Ovary (tissue), 7 donors: Measurements from ENCODE around the genes AK9 and GPR6.

GRCh38 chr6:108888659-108889251 is 40.5 kb downstream of the ARMC2 start:
- PRO-cap, 7 experiments: peak in 1 of 7 experiments; most common minus-strand start chr6:108888840 (in 1)
- RAMPAGE, long total RNA, 2 experiments: no peak in any of the 2 experiments

- PRO-cap, 7 experiments: no peak in any of the 7 experiments
- RAMPAGE, long total RNA, 2 experiments: no peak in any of the 2 experiments
Observed at GRCh38 chr6:108989758-108990274, 104.8 kb downstream of the SESN1 start.

GRCh38 chr6:109010657-109011223 is 83.9 kb downstream of the SESN1 start:
- PRO-cap, 7 experiments: no peak in any of the 7 experiments
- RAMPAGE, long total RNA, 2 experiments: no peak in any of the 2 experiments

DNA sequence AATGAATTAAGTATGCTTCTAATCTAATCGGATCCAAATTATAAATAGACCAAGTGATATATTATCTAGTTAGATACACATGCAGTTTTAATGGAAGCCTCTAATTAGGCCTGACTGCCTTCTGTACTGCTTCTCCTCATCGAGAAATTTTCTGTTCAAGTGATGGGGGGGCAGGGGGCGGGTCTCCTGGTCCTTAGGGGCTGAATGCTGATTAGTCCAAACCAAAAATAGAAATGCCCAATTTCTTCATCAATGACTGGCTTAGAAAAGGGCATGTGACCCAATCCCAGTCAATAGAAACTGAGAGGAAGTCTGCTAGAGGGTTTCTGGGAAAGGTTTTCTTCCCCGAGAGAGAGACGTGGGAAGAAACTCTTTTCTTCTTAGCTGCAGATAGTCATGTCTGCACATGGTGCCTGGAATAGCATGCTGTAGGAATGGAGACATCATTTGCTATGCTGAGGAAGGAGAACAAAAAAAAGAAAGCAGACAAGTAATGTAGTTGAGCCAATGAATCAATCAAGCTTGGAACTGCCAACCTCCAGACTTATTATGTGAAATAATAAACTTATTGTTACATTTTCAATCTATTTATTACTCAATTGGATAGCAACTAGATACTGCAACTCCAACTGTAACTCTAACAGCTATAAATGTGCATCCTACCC is 6.7 kb downstream of the SESN1 start:
- PRO-cap, 7 experiments: no peak in any of the 7 experiments
- RAMPAGE, long total RNA, 2 experiments: no peak in any of the 2 experiments

DNA sequence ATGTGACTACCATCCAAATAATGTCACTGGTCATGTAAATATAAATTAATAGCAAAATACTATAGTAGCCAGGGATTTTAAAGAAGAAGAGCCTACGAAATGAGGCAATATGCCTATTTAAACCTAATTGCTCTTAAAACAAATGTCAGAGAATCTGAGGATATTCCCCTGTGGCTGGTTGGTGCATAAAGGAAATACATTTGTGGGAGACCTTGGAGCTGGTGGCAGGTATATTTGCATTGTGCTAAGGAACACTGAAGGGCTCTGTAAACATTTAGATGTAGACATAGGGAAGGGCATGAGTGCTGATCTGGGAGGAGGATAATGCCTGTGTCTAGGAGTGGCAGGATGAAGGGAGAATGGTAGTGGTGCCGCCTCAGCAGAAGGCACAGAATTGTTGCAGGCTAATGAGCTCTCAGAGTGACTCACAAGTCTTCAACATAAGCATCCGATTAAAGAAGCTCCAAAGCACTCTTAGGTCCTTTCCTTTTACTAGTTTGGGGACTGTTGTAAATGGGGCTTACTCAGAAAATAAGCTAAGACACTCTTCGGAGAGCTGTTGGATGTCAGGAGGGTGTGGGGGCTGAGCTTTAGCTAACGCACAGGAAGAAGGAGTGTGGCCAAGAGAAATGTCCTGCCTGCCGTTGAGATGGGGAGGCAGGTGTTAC is 85.8 kb downstream of the CD164 start:
- PRO-cap, 7 experiments: no peak in any of the 7 experiments
- RAMPAGE, long total RNA, 2 experiments: no peak in any of the 2 experiments

DNA sequence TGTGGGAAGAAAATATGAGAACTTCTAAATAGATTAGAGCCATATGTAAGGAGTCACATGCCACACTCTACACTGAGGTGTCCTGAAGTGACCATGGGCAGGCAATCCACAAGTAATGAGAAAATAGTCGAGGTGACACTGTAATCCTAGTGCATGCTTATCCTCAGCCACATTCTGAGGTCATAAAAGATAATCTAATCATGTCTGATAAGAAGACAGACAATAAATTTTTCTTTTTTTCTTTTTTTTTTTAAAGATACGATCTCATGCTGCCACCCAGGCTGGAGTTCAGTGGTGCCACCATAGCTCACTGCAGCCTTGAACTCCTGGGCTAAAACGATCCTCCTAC is 62.2 kb downstream of the CD164 start:
- PRO-cap, 7 experiments: no peak in any of the 7 experiments
- RAMPAGE, long total RNA, 2 experiments: no peak in any of the 2 experiments

DNA sequence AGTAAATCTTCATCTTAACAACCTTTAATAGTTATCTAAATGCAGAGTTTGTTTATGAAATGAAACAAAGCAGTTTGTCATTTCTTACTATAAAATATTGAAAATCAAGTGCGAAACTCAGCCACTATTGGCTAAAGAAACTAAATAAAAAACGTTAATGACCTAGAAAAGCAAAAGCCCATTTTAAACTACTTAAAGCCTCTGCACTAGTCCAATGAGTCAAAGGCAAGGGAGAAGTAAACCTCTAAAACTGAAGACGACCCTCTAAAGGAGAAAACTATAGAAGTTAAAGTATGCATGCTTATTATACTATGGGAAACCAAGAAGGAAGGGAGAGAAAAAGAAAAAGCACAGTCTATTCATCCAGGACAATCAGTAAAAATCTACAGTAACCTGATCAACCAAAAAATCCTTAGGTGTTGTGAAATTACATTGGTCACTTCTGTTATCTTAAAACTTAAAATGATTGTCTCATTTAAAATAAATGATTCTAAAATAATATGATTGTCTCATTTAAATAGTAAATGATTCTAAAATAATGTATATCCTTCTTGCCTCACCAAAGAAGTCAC is 14.9 kb downstream of the CD164 start:
- PRO-cap, 7 experiments: no peak in any of the 7 experiments
- RAMPAGE, long total RNA, 2 experiments: no peak in any of the 2 experiments

DNA sequence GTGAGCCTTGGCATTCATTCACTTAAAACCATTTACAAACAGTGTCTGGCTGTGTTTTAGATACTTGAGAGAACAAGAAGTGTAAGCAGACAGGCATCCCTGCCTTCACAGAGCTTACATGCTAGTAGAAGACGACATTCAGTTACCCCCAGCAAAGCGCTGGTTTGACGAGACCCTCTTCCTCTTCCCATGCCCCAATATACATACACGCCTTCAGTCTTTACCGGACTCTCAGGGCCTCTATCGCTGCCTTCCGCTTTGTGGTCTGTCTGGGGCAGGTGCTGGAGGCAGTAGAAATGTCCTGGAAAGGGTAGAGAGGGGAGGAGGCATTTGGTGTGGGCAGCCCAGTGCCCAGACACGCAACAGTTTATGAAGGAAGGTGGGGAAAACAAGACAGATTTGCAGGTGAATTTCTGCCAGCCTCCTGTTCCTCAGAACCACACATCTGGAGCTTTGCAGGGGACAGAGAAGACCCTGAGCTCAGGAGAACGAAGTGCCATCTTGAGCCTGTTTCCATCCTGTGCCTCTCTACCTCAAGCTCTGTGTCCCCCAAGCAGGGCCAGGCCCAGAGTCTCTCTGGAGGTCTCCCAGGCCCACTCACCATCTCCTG is 6.1 kb downstream of the SMPD2 start:
- PRO-cap, 7 experiments: no peak in any of the 7 experiments
- RAMPAGE, long total RNA, 2 experiments: no peak in any of the 2 experiments

DNA sequence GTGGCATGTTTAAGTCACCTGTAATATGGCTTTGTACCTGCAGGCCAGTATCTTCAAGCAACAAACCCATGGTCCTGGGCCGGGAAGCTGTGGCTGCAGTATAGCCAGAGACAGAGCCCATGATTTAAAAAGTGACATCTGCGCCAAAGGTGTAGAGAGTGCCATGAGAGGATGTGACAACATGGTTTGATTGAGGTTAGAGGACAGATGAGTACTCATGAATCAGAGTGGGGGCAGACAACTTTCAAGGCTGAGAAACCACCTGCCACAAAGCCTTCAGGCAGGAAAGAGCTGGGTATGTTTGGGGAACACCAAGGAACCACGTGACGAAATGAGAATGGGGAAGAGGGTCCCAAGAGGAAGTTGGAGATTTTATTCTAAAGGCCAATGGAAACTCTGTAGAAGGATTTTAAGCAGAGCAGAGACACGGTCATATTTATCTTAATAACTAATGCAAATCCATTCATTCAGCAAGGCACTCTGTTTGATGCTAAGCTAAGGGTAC is 3.3 kb upstream of the MICAL1 start:
- PRO-cap, 7 experiments: no peak in any of the 7 experiments
- RAMPAGE, long total RNA, 2 experiments: no peak in any of the 2 experiments

- PRO-cap, 7 experiments: peak in 7 of 7 experiments; most common plus-strand start chr6:109691312 (in 5); most common minus-strand start chr6:109691038 (in 4)
- RAMPAGE, long total RNA, 2 experiments: start-site peak on the plus strand in 2 of 2 experiments, at chr6:109691263-109691316 at its widest, 100 to 459 reads per replicate; start-site peak on the minus strand in 2 of 2 experiments, at chr6:109690502-109691217 at its widest, 120 to 286 reads per replicate
Observed at GRCh38 chr6:109690265-109691438, at the start of gene AK9. AK9 (minus strand) TSS chr6:109691202.

GRCh38 chr6:109760057-109760687 is 69.1 kb downstream of the FIG4 start:
- PRO-cap, 7 experiments: no peak in any of the 7 experiments
- RAMPAGE, long total RNA, 2 experiments: no peak in any of the 2 experiments

GRCh38 chr6:109977909-109978565 is at the start of gene GPR6:
GPR6 (plus strand) TSS chr6:109978311.
- PRO-cap, 7 experiments: no peak in any of the 7 experiments
- RAMPAGE, long total RNA, 2 experiments: no peak in any of the 2 experiments

- PRO-cap, 7 experiments: no peak in any of the 7 experiments
- RAMPAGE, long total RNA, 2 experiments: no peak in any of the 2 experiments
Observed at GRCh38 chr6:110285249-110285923, 72.8 kb downstream of the METTL24 start.

GRCh38 chr6:110356424-110357210 is 1.5 kb downstream of the METTL24 start:
- PRO-cap, 7 experiments: peak in 2 of 7 experiments; most common plus-strand start chr6:110357086 (in 2)
- RAMPAGE, long total RNA, 2 experiments: no peak in any of the 2 experiments

DNA sequence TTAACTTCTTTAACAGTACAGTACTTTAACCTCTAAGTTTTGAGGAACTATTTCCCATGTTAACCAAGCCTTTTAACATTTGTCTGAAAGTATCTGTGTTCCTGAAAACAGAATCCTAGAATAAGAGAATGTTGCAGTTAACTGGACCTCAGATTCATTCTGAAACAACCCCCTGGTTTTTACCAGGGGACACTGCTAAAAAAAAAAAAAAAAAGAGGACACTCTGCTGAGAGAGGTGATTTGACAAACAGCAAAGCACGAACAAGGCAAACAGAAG is 40.5 kb upstream of the SLC22A16 start:
- PRO-cap, 7 experiments: no peak in any of the 7 experiments
- RAMPAGE, long total RNA, 2 experiments: no peak in any of the 2 experiments

DNA sequence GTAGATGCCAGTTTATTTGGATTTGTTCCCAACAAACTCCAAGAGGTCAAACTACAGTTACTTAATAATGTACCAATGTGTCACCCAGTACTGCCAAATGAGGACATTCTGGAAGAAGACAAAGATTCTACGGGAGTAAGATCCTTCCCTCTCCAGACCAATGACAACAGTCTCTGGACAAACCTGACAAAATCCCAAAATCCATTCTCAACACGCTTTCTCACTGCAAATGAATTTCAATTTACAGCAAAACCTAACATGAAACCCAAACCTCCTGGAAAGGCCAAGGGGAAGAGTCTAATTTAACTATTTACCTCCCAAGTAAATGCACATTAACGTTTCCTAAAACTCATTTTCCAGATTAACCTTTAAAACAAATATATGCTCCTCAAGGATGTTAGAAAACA is 40.8 kb upstream of the SLC22A16 start:
- PRO-cap, 7 experiments: no peak in any of the 7 experiments
- RAMPAGE, long total RNA, 2 experiments: no peak in any of the 2 experiments

DNA sequence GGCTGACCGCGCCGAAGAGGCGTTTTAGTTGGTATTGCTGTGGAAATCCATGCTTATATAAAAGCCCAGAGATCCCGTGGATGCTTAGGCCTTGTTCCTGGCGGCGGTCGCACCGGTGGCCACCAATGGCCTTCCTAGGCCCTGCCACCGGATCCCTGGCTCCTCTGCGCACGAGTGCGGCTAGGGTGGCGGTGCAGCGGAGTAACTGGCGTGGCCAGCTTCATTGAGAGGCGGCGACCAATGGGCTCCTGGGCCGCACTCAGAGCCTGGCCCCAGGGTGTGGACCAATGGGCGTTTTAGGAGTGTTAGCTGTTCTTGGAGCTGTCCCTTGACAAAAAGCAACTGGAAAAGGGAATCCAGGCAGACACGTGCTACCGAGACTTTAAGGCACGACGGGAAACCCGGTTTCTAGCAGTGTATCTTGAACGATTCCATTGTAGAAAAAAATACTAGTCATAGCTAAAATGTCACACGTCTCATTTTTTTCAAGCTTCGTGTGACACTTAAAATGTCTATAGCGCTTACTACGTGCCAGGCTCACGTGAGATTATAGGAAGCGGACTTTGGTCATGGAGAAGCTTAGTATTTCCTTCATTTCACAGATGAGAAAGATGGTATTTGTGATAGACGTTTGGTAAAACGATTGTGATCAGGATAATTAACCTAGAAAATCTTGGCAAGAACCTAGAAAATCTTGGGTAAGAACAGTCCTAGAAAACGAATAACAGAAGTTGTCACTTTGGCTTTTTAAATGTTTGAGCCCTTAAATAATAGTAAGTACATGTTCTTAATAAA is 1.8 kb downstream of the AMD1 start:
- PRO-cap, 7 experiments: peak in 7 of 7 experiments; most common plus-strand start position 338 of the sequence (in 1); most common minus-strand start position 176 of the sequence (in 7)
- RAMPAGE, long total RNA, 2 experiments: no peak in any of the 2 experiments

DNA sequence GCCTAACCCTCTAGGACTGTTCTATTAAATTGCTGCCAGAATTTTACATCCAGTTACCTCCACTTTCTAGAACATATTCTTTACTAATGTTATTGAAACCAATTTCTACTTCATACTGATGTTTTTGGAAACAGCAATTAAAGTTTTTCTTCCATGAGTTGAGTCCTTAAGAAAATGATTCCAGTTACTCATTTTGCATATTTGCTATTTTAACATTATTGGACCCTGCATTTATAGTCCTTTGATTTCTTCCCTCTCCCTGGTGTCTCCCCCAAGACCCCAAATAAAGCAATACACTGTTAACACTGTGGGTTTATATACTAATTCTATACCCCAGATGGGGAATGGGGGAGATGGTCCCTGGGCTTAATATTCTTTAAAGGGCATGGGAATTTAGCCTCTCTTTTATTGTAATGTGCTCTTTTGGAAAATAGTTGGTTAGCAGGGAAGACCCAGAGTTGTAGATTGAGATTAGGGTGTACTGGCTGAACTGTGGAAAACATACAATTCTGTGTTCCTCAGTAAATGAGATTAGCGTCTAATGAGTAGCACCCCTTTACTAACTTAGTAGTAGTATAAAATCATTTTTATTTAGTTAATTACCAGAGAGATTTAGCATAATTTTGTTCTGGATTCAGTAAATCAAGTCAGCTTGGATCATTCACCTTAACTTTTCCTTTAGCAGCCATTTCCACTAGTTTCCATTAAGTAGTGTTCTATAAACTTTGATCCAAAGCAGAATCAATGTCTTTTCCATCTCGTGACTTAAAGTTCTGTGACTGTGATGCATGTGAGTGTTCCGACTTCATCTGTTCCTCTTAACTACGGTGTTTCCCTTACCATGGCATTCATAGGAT is 19.7 kb downstream of the AMD1 start:
- PRO-cap, 7 experiments: no peak in any of the 7 experiments
- RAMPAGE, long total RNA, 2 experiments: no peak in any of the 2 experiments

- PRO-cap, 7 experiments: no peak in any of the 7 experiments
- RAMPAGE, long total RNA, 2 experiments: no peak in any of the 2 experiments
Observed at GRCh38 chr6:111029989-111030648, 48.3 kb downstream of the RPF2 start.

GRCh38 chr6:111131917-111132257 is 44.6 kb downstream of the SLC16A10 start:
- PRO-cap, 7 experiments: no peak in any of the 7 experiments
- RAMPAGE, long total RNA, 2 experiments: no peak in any of the 2 experiments